HT-29 (cell line): ENCODE measurements around a stretch of chr6.

- RAMPAGE, long total RNA, result no peak
Measured at GRCh38 chr6:100461276-100461907, 3.3 kb downstream of the SIM1 start.

- RAMPAGE, long total RNA, result no peak
Measured at GRCh38 chr6:100487944-100488295, 23.2 kb upstream of the SIM1 start.

- RAMPAGE, long total RNA, result no peak
Measured at GRCh38 chr6:100492067-100492763, 27.5 kb upstream of the SIM1 start.

DNA sequence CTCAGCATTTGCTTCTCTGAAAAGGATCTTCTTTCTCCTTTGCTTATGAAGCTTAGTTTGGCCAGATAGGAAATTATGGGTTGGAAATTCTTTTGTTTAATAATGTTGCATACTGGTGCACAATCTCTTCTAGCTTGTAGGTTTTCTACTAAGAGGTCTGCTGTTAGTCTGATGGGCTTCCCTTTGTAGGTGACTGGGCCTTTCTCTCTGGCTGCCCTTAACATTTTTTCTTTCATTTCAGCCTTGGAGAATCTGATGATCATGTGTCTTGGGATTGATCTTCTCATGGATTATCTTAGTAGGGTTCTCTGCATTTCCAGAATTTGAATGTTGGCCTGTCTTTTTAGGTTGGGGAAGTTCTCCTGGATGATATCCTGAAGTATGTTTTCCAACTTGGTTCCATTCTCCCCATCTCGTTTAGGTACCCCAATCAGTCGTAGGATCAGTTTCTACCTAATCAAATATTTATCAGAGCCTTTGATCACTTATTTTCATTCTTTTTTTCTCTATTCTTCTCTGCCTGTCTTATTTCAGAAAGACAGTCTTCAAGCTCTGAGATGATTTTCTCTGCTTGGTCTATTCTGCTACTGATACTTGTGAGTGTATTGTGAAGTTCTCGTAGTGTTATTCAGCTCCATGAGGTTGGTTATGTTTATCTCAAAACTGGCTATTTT is 139.9 kb downstream of the ASCC3 start:
- RAMPAGE, long total RNA, result no peak

DNA sequence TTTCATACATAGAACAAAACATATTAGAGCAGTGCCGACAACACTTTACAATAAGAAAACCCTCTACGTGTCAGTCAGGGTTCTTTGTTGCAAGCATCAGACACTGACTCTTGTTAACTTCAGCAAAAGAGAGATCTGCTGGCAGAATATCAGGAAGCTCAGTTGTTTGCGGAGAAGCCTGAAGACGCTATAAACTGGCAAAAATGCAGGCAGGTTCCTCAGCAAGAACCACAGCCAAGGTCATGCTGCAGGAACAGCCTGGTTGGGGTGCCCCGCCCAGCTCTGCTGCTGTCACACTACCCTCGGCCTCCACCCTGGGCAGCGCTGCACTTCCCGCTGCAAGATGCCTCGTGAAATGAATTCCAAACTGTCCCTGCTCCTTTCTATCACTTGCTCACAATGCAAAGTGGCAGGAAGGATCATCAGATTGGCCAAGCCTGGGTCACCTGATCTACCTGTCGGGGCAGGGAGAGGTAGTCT is 236.1 kb upstream of the ASCC3 start:
- RAMPAGE, long total RNA, result no peak

- RAMPAGE, long total RNA, result no peak
Measured at GRCh38 chr6:101203178-101203512, 190.4 kb upstream of the GRIK2 start.

DNA sequence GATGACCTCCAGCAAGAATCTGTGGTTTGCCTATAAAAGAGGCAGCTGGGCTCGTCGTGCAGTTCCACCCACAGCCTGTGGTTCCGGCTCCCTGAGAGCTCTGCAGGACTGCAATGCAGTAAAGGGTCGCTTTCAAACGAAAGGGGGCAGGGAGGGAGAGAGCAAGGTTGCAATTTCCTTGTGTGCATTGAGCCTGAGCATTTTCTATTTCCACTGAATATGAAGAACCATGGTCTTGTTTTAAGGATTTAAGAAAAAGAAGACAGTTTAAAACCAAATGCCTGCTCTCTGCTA is 236.6 kb downstream of the HACE1 start:
- RAMPAGE, long total RNA, result no peak

- RAMPAGE, long total RNA, result no peak
Measured at GRCh38 chr6:104954328-104955151, 2.4 kb upstream of the LIN28B start.

GRCh38 chr6:105137423-105137928 is 519 bp upstream of the BVES start:
- RAMPAGE, long total RNA, result no peak

DNA sequence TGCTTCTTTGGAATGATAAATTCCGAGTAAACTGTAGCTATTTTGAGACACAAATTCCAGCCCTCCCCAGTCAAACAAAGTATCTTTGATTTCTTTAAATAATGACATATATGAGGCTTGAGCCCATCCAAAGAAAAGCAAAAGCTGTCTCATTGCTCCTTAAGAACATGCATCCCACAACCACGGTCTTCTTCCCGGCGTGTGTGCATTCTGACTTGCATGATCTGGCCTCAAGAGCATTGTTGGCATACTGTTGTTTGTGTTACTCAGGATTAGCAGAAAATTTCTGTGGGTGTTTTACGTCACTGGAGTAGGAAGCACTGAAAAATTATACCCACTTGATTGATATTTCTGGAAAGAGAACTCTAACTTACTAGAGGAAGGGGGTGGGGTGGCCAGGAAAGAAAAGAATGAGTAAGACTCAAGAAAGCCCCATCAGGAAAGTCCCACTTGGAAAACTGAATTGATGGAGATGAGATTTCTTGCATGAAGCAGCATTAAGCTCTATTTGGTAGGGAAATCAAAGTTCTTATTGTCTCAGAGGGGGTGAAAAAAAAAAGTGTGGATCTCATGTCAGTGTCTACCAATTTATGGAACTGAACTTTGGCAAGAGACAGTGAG is 326.2 kb upstream of the PRDM1 start:
- RAMPAGE, long total RNA, result no peak

- RAMPAGE, long total RNA, result no peak
Measured at GRCh38 chr6:105781172-105781591, 305.0 kb upstream of the PRDM1 start.

- RAMPAGE, long total RNA, result no peak
Measured at GRCh38 chr6:105895933-105896698, 190.0 kb upstream of the PRDM1 start.

DNA sequence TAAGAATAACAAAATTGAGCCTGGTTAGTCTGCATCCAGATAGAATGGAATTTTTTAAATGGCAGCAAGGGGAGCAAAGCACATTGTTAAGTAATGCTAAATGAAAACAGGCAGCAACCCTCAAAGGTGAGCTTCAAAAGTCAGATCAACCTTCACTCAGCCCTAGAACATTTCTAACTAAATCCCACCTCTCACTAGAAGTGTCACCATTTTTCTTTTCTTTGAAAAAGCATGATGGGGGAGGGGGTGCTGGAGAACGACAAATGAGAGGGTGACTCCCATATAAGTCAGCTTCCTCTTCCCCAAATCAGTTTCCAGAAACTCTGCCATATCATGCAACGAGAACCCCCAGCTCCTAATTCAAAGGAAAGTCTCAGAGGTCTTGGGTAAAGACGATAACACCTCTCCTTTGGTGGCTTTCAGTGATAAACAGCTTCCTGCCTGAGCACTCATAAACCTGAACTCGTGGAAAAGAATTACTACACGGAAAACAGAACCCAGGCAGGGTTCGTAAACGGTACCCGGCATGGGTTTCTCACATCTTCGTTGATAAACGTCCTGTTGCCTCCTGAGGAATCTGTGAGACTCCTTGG is 186.1 kb upstream of the PRDM1 start:
- RAMPAGE, long total RNA, result no peak

- RAMPAGE, long total RNA, result no peak
Measured at GRCh38 chr6:105991938-105992318, 94.2 kb upstream of the PRDM1 start.

DNA sequence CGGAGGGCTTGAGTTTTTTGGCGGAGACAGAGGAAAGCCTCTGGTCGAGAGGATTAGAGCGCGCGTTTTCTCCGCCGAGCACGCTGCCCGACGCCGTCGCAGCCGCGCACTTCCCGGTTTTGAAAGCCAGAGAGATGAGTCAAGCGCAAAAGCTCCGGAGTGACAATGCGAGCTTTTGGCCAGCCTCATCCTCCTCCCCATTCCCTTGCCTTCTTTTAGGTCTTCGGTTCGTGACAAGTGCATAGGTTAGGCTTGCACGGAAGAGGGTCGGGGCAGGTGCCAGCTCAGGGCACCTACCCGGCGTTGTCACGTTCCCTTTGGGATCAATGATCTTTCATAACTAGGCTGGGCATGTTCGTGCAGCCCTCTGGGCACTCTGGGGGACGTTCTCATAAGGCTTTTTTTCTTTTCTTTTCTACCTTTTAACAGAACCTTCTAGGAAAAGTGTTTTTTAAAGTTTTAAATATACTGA is 91.2 kb upstream of the PRDM1 start:
- RAMPAGE, long total RNA, result no peak

DNA sequence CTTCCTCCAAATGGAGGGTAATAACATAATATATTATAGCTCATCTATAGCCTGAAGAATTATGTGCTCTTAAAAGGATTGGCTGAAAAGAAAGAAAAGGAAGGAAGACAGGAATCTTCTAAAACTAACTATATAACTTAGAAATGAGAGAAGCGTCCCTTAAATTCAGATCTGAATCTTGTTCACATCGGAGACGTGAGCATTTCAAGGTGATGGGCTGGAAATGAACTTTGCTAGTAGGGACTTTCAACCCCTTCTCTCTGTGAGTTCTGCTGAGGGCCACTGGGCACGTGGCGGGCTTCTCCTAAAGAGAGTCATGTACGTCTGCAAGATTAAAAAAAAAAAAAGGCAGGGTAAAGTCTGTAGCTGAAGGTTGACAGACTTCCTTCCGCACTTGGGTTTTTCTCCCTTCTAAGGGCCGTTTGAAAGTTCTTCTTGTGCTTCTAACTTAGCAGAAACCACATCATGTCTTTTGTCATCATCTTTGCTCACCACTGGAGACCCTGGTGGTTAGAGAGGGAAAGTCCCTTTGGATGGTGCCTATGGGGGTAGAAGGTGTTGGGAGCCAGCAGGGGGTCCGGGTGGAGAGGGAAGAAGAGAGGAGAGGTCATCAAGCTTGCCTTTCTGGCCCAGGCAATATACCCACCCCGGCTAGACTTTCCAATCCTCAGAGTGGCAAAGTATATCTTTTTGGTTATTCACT is 31.4 kb downstream of the PRDM1 start:
- RAMPAGE, long total RNA, result no peak

- RAMPAGE, long total RNA, result no peak
Measured at GRCh38 chr6:106454603-106454946, 94.1 kb downstream of the CRYBG1 start.

DNA sequence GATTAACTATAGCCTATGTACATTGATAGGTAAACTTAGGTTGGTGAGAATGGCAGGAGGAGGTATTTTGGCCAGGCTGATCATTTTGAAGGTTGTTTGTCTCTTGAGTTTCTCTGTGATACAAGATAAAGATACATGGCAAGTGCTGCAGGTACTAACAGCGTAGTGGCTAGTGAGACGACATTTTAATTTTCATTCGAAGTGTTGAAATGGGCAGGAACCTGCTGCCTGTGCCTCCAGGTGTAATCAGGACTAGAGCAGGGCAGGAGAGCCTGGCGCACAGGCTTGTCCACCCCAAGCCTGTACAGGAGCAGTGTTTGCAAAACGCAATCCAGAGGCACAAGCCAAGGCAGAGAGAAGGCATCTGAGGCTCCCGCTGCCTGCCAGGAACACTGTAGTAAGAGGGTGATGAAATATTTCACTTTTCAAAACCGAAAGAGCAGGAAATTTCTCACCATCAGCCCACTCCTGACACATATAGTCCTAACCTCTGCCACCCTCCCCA is 132.6 kb downstream of the RTN4IP1 start:
- RAMPAGE, long total RNA, result no peak

DNA sequence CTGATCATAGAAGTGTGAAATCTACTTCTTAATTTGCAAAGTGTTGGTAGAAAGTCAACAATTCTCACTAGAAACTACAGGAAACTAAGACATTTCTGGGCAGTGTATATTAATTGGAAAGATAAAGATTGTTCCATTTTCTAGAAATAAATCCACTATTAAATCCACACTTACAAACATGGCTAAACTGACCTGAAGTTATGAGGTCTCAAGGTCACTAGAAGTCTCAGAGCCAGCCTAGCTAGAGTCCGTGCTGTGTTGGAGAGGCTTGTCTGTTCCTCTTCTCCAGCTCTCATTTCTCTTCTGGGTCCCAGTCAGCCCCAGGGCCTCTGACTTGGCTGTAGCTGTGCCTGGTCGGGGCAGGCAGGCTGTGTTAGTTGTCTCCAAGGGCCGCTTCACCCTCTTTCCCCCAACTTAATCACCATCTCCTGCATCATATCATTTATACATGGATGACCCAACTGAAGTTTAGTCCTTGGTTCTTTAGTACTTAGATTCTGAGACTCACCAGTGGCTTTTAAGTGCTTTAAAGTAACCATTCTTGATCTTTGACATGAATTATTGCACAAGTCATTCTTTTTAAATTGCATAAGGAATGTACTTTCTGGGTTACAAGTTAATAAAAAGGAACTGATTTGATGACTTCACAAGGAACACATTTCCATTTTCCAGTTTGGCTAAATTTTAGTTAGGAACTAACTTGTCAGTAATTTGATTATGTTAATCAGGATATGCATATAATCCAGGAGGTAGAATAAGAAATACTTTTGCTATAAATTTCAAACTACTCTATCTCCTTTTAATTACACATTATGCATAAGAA is 127.4 kb downstream of the RTN4IP1 start:
- RAMPAGE, long total RNA, result no peak

GRCh38 chr6:106513615-106514318 is 115.5 kb downstream of the RTN4IP1 start:
- RAMPAGE, long total RNA, result no peak